ENCODE measurements around the gene CDK8.

DNA sequence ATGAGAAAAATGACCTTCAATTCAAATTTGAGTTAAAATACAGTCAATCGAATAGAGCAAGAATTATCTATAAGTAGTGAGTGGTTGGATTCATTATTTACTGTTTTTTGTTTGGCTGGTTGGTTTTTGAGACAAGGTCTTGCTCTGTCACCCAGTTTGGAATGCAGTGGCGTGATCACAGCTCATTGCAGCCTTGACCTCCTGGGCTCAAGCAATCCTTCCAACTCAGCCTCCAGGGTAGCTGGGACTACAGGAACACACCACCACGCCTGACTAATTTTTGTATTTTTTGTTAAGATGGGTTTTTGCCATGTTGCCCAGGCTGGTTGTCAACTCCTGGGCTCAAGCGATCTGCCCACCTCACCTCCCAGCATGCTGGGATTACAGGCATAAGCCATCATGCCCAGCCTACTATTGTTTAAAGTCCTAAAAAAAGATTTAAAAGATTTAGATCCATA lies 25.0 kb downstream of the MTMR6 start:
- PRO-cap, result no peak
CAGE:
- cytosol, long polyA plus RNA, result no peak
- long polyA plus RNA, result no peak
- nucleus, long polyA plus RNA, result no peak

GRCh38 chr13:25292192-25292761 lies 5.0 kb upstream of the MTMR6 start:
- PRO-cap, result no peak
CAGE:
- cytosol, long polyA plus RNA, result no peak
- long polyA plus RNA, result no peak
- nucleus, long polyA plus RNA, result no peak

DNA sequence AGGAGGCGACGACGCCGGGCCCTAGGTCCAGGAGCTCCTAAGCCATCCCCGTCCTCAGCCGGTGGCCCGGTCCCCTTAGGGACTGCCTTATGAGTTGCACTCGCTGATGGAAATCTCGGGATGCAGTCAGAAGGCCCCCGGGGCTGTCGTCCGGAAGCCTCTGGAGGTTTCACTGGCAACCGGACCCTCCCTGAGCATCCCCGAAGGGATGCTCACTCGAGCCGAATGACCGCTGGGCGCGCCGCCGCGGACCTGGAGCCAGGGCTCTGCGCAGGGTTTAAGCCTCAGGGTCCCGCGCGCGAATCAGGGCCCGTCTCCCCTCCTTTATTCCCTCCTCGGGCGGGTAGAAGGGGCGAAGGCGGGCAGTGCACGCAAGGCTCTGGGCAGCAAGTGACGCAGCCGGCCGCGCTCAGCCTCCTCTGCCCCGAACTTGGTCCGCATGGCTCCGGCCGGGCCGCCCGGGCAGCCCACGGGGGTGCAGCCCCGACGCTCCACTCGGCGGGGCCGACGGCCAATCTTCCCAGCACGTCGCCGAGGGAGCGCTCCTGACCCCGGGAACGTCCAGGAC lies 612 bp downstream of the SHISA2 start:
- PRO-cap, result no peak
CAGE:
- cytosol, long polyA plus RNA, result no peak
- long polyA plus RNA, result no peak
- nucleus, long polyA plus RNA, result no peak

DNA sequence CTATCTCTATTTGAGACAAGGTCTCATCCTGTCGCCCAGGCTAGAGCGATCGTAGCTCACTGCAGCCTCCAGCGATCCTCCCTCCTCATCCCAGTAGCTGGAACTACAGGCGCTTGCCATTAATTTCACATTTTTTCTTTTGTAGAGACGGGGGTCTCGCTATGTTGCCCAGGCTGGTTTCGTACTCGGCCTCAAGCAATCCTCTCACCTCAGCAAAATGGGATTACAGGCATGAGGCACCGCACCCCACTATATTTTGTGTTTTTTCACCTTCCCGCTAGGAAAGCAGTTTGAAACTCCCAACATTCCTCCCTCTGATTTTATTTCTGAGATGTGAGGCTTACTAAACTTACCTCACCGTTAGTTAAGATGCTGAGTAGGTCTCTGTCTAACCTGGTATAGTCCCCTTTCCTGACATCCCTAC lies 560 bp upstream of the RNF6 start:
- PRO-cap, result no peak
CAGE:
- cytosol, long polyA plus RNA, result no peak
- long polyA plus RNA, result no peak
- nucleus, long polyA plus RNA, result no peak

GRCh38 chr13:26253517-26254572 lies at the start of gene CDK8:
CDK8 (plus strand) TSS chr13:26254129.
- PRO-cap, result no peak
CAGE:
- cytosol, long polyA plus RNA, result start-site peak on the plus strand at chr13:26254102-26254171, 296 and 777 reads in 2 replicates
- long polyA plus RNA, result no peak
- nucleus, long polyA plus RNA, result start-site peak on the plus strand at chr13:26254140-26254169, 48 and 424 reads in 2 replicates

DNA sequence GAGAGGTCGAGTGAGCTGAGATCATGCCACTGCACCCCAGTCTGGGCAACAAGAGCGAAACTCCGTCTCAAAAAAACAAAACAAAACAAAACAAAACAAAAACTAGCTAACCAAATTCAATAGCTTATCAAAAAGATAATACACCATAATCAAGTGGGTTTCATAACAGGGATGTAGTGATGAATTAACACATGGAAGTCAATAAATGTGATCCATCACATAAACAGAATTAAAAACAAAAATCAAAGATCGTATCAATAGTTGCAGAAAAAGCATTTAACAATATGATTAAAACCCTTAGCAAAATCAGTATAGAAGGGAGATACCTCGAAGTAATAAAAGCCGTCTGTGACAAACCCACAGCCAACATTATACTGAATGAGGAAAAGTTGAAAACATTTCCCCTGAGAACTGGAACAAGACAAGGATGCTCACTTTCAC lies 31.3 kb downstream of the CDK8 start:
- PRO-cap, result no peak
CAGE:
- cytosol, long polyA plus RNA, result no peak
- long polyA plus RNA, result no peak
- nucleus, long polyA plus RNA, result no peak

- PRO-cap, result no peak
CAGE:
- cytosol, long polyA plus RNA, result no peak
- long polyA plus RNA, result no peak
- nucleus, long polyA plus RNA, result no peak
Measured at GRCh38 chr13:26508860-26509523, 48.5 kb upstream of the WASF3 start.

- PRO-cap, result no peak
CAGE:
- cytosol, long polyA plus RNA, result no peak
- long polyA plus RNA, result no peak
- nucleus, long polyA plus RNA, result no peak
Measured at GRCh38 chr13:26785284-26785719, 24.7 kb upstream of the GPR12 start.

- PRO-cap, result no peak
CAGE:
- cytosol, long polyA plus RNA, result no peak
- long polyA plus RNA, result no peak
- nucleus, long polyA plus RNA, result no peak
Measured at GRCh38 chr13:26964569-26965408, 204.2 kb upstream of the GPR12 start.

DNA sequence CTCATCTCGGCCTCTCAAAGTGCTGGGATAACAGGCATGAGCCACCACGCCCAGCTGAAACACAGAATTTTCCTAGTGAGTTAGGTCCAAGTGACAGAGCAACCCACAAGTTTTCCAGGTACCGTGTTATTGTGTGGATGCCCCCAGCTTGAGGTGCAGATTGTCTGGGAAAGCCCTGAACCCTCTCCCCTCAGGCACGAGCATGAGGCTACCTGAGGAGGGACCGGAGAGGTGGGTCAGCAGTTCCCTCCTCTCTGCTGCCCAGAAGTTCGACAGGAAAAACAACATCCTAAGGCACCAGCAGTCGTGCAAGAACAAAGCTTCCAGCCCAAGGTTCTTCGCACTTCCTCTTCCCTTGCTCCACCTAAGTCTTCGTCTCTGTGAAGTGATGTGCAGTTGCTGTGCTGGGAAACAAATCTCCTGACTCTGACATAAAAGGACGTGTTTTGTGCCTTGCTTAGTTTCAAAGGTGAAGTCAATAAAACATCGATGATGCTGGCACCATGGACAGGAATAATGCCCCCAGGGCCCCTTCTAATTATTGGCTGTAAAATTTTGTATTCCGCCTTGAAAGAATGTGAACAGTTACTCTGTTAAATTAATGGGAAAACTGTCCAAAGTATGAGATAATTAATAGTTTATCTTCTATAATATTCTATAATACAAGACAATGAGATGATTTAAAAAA lies 173.3 kb downstream of the USP12 start:
- PRO-cap, result no peak
CAGE:
- cytosol, long polyA plus RNA, result no peak
- long polyA plus RNA, result no peak
- nucleus, long polyA plus RNA, result no peak

GRCh38 chr13:27183671-27184429 lies 12.2 kb upstream of the USP12 start:
- PRO-cap, result no peak
CAGE:
- cytosol, long polyA plus RNA, result no peak
- long polyA plus RNA, result no peak
- nucleus, long polyA plus RNA, result no peak

DNA sequence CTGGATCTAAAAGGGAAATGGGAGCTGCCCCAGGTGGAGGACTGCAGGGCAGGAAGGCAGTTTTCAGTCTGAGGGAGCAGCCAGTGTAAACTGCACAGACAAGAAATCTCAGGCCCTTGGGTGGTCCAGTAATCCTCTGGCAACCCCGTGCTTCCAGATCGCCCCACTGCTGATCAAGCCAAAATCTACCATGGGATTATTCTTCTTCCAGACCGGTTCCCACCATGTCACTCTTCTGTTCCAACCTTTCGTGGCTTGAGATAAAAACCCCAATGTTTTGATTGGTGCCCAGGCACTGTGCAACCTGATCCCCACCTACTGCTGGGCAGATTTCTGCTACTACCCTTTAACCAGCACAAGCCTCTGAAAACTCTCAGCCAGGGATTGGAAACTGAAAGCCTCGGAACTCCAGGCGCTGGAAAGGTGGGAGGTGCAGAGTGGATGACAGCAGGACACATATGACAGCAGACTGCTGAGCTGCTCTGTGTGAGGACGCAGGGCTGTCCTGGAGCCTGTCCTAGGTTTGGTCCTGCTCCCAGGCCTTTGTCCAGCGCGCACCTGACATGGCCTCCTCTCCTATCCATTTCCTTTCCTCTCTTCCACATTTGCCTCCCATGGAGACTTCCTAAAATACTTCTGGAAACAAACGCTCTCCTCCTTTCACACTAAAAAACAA lies 68.6 kb upstream of the GTF3A start:
- PRO-cap, result no peak
CAGE:
- cytosol, long polyA plus RNA, result no peak
- long polyA plus RNA, result no peak
- nucleus, long polyA plus RNA, result no peak

DNA sequence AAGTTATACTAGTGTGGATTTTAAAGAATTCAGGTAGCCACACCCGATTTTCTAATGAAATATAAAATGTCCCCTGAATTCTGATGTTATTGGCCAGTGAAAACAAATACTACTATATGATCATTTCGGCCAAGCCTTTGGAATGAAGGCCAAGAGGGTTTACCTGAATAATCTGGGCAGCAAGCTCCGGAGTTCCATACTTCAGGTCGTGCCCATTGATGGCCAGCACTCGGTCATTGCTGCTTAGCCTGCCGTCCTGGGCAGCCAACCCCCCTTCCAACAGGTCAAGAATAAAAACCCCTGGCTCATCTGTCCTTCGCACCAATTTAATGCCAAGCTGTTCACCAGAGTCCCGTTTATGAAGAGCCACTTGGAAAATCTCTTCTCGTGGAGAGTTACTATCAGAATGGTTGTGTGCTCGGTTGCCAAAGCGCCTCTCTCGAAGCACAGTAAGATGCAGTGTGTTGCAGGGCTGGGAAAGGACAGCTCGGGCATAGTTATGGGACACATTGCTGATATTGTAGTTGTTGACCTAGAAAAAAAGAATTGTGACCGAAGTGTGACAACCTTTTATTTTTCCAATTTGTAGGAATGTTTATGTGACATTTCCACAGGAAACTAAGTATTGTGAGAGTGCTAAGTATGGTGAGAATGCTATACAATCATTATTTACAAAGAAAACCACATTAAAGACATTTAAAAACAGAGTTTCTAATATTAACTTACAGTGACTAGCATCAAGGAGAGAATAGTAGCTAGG lies 57.9 kb downstream of the LNX2 start:
- PRO-cap, result no peak
CAGE:
- cytosol, long polyA plus RNA, result no peak
- long polyA plus RNA, result no peak
- nucleus, long polyA plus RNA, result no peak

DNA sequence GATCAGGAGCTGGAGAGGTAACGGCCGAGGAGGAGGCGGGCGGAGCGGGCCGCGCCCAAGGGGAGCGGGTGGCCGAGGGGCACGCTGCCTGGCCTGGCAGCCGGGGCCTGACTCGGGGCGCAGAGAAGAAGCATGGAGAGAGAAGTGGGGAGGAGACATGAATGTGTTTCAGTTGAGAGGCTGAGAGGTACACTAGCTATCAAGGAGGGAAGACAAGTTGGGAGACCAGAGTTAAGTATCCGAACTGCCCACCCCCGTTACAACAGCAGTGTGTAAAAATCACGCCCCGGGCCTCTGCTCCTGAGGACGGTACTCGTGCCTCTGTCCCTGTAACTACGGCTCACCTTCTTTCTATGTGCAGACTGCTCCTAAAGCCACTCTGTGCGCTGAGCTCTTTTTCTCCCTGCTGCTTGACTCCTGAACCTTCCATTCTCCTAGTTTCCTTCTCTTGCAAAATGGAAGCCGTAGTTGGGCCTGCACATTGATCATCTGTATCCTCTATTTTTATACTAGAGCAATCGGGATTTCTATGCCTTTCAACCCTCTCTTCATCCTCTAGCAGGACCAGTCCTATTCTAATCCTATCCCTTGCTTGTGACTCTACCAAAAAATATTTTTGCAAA lies 412 bp downstream of the POLR1D start:
- PRO-cap, result no peak
CAGE:
- cytosol, long polyA plus RNA, result no peak
- long polyA plus RNA, result no peak
- nucleus, long polyA plus RNA, result no peak

DNA sequence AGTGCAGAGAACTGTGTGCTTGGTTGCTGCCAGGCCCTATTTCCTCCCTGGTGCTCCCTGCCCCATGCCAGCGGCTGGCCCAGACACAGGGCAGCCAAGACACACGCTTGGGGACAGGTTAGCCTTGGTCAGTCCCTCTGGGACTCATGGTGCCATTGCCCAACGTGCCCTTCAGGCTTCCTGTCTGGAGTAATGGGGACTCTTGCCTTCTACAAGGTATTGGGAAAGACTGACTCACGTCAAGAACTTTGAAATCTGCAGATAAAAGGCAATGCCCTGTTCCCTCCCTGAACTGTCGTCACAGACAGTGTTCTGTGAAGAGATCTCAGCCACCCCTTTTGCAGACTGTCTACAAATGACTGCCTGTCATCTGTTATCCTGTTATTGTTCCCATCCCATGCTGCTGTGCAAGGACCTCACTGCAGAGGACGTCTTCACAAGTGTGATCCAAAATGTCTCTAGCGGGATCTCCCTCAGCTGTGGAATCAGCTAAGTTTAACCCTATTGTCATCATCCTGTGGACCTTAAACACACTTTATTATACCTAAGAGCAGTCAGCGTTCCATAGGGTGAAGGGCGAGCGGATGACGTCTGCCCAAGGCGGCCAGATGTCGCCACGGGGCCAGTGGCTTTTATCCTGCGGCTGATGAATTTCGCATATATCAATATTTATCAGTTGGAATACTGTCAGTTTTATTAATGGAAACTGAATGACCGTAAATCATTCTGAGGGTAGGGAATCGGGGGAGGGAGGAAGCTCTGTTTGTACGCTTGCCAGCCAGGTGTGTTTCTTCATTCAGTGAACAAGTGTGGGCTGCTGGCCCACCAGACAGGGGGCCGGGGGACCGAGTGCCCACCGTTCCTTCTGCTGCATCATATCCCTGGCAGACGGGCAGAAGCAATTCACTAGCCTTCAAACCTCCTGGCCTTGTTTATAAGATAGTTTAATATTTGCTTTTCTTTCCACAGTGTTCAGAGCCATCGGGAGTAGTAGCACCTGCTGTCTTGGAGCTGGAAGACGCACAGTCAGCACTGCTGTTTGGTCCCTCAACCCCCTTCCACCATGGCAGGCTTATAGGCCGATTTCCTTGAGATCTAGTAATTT lies 59.2 kb downstream of the GSX1 start:
- PRO-cap, result no peak
CAGE:
- cytosol, long polyA plus RNA, result no peak
- long polyA plus RNA, result no peak
- nucleus, long polyA plus RNA, result no peak

- PRO-cap, result no peak
CAGE:
- cytosol, long polyA plus RNA, result no peak
- long polyA plus RNA, result no peak
- nucleus, long polyA plus RNA, result no peak
Measured at GRCh38 chr13:27953836-27954951, 14.9 kb downstream of the CDX2 start.

- PRO-cap, result no peak
CAGE:
- cytosol, long polyA plus RNA, result no peak
- long polyA plus RNA, result no peak
- nucleus, long polyA plus RNA, result no peak
Measured at GRCh38 chr13:28228369-28229161, 90.2 kb downstream of the PAN3 start.

GRCh38 chr13:28292476-28293209 lies 154.3 kb downstream of the PAN3 start:
- PRO-cap, result no peak
CAGE:
- cytosol, long polyA plus RNA, result no peak
- long polyA plus RNA, result no peak
- nucleus, long polyA plus RNA, result no peak

DNA sequence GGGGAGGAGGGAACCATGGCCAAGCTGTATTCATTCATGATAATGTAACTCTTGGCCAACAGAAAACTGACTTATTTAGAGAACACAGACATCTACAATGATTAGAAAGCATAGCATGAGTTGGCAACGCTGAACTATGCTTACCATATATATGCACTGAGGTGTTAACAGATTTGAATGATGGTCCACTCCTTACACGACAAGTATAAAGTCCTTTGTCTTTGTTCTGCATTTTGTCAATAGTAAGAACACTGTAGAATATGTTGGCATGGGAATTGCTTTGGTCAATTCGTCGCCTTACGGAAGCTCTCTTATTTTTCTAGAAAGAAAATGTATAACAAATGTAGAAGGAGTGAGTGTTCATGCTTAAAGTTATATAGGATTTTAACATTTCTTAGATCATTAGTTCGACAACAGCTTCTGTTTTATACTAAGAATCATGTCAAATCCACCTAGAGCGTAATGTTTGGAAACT lies 63.9 kb downstream of the FLT1 start:
- PRO-cap, result no peak
CAGE:
- cytosol, long polyA plus RNA, result no peak
- long polyA plus RNA, result no peak
- nucleus, long polyA plus RNA, result no peak

DNA sequence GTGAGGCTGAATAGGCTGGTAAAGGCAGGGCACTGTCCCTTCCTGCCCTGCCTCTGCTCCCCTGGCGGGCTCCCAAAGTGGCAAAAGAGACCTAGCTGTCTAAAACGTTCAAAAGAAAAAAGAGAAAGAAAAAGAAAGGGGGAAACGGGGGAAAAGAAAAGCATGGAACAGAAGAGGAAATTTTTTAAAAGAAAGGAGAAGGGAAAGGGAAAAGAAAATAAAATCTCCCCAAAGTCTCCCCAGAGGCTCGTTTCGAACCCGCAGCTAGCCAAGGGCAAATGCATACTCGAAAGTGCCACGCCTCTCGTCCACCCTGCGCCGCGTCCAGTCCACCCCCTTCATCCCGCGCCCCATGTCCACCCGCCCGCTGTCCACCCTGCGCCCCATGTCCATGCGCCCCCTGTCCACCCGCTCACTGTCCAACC lies 37.0 kb upstream of the FLT1 start:
- PRO-cap, result no peak
CAGE:
- cytosol, long polyA plus RNA, result no peak
- long polyA plus RNA, result no peak
- nucleus, long polyA plus RNA, result no peak